Metastatic Liver Carcinoma in the Adrenal Gland (tissue), 2 donors: Measurements from ENCODE around the genes NOD1 and GGCT.

DNA sequence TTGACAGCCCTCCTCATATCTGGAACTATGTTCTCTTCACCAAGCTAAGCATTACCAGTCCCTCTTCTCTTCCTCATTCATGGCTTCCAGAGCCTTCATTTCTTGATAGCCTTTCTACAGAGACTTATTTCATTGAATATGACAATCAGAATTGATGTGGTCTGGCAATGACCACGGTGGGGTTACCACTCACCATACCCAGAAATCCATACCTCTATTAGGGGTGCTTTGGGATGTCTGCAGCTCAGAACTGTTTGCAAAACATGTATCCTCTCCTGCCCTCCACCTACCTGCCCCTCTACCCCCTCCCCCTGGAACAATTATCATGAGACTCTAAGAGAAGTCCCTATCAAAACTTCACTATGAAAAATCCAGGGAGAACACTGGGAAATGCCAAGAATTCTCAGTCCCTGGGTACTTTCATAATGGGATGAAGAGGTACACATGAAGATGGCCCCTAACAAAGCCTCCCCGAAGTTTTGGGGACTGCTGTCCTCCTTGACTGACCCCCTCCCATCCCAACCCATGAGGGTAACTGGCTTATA lies 26.9 kb downstream of the JAZF1 start:
- PRO-cap, 2 experiments: no peak in any of the 2 experiments

DNA sequence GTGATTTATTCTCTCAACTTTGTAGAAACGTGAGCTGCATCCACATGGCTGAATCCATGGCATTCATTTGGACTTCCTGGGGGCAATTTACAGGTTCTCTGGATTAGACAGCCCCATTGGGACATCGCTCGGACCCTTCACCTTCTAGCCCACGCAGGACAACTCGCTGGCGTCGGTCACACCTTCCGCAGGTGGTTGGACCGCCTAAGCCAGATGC lies 1.6 kb downstream of the JAZF1 start:
- PRO-cap, 2 experiments: no peak in any of the 2 experiments

GRCh38 chr7:28570285-28571039 lies 158.1 kb downstream of the CREB5 start:
- PRO-cap, 2 experiments: no peak in any of the 2 experiments

GRCh38 chr7:28708116-28708703 lies 249.9 kb downstream of the TRIL start:
- PRO-cap, 2 experiments: no peak in any of the 2 experiments

GRCh38 chr7:28732029-28732626 lies 226.0 kb downstream of the TRIL start:
- PRO-cap, 2 experiments: no peak in any of the 2 experiments

GRCh38 chr7:28957029-28957409 lies 1.1 kb downstream of the TRIL start:
- PRO-cap, 2 experiments: no peak in any of the 2 experiments

GRCh38 chr7:28957437-28957816 lies 703 bp downstream of the TRIL start:
- PRO-cap, 2 experiments: no peak in any of the 2 experiments

GRCh38 chr7:28980485-28981004 lies 22.4 kb upstream of the TRIL start:
- PRO-cap, 2 experiments: no peak in any of the 2 experiments

GRCh38 chr7:29136019-29136243 lies 10.4 kb downstream of the CPVL start:
- PRO-cap, 2 experiments: no peak in any of the 2 experiments

DNA sequence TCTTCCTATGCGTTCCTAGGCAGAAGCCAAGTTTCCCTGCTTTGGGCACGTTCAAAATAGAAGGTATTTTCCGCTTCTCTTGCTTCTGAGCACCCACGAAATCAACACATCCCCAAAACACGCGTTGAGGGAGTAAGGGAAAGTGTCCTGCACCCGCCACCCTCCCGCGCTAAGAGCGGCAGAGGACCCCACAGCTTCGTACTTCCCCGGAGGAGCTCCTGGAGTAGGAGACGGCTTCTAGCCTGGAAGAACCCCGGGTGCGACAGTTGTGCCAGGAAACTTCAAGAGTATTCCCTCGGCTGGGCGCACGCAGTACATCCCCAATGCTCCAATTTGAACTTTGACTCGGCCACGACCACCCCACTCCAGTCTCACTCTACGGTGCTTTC lies 424 bp downstream of the CPVL start:
- PRO-cap, 2 experiments: no peak in any of the 2 experiments

GRCh38 chr7:29178061-29178685 lies 16.4 kb upstream of the CHN2 start:
- PRO-cap, 2 experiments: no peak in any of the 2 experiments

DNA sequence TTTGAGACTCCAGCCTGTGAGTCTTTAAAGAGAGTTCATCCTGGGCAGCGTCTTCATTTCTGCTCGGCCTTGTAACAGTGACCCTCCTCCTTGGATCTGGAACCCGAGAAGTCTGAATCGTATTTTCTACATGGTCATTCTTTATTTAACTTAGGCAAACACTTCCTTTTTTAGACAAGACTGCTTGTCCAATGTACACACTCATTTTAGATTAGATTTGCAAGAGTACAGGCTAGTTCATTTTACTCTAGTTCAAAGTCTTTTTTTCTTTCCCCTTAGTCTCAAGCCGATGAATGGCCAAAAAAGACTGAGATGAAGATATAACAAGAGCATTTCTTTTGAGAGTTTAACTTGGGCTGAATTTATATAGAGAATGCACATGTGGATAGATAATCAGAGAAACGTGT lies 133.5 kb downstream of the CHN2 start:
- PRO-cap, 2 experiments: no peak in any of the 2 experiments

- PRO-cap, 2 experiments: no peak in any of the 2 experiments
Measured at GRCh38 chr7:29337175-29337536, 142.6 kb downstream of the CHN2 start.

GRCh38 chr7:29337537-29337937 lies 143.0 kb downstream of the CHN2 start:
- PRO-cap, 2 experiments: no peak in any of the 2 experiments

GRCh38 chr7:29479315-29480437 lies 84.0 kb upstream of the PRR15 start:
- PRO-cap, 2 experiments: no peak in any of the 2 experiments

- PRO-cap, 2 experiments: no peak in any of the 2 experiments
Measured at GRCh38 chr7:29488778-29489473, 74.7 kb upstream of the PRR15 start.

GRCh38 chr7:29964932-29965292 lies 24.7 kb downstream of the SCRN1 start:
- PRO-cap, 2 experiments: no peak in any of the 2 experiments

DNA sequence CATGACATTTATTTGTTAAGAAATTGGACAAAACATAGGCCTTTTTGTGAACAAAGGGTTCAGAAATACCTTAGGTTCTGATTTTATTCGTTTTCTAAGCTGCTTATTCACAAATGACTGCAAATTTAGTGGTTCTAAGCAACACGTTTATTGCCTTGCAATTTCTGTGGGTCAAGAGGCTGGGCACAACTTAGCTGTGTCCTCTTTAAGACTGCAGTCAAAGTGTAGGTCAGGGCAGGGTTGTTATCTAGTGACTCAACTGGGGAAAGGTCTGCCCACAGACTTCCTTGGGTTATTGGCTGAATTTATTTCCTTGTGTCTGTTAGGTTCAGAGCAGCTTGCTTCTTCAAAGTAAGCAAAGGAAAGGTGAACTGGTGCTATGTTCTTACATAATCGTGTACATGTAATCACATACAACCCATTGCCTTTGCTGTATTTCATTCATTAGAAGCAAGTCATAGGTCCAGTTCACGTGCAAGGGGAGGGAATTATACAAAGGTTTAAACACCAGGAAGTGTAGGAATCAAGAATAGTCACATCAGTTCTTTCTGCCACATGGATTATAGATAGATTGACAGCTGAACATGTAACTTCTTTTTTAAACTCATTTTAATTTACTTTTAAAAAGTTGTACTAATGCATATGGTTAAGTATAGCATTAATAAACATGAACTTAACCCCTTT lies 5.9 kb downstream of the ZNRF2 start:
- PRO-cap, 2 experiments: no peak in any of the 2 experiments

- PRO-cap, 2 experiments: peak in 2 of 2 experiments; most common plus-strand start chr7:30478850 (in 1); most common minus-strand start chr7:30478728 (in 1)
Measured at GRCh38 chr7:30478222-30479185, at the start of gene NOD1. TSS of gene NOD1 (minus strand) at chr7:30478784.

GRCh38 chr7:30503931-30504914 lies at the start of gene GGCT:
TSS of gene GGCT (minus strand) at chr7:30504829.
- PRO-cap, 2 experiments: peak in 2 of 2 experiments; most common minus-strand start chr7:30504798 (in 2)